SJSA1 (cell line): ENCODE measurements around the gene EGFL7.

- RAMPAGE, long total RNA: no peak
Measured at GRCh38 chr9:135992505-135993500, 31.6 kb upstream of the UBAC1 start.

DNA sequence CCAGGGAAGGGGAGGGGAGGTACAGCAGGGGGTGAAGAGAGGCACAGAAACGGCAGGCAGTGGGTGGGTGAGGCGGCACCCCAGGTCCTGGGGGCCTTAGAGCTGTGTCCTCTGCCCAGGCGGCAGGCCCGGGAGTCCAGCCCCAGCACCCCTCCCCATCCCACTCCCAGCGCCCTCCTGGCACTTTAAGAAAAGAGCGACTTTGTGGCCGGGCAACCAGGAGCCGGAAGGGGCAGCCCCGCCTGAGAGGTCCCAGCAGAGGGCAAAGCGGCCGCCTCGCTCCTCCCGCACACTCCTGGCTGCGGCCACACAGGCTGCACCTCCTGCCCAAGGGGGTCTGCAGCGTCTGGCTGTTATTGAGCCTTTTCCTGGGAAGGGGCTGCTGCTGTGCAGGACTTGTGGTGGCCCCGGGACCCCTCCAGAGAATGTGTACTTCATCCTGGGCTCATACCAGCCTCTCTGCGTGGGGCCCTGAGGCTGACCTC, 42.6 kb downstream of the NACC2 start:
- RAMPAGE, long total RNA: no peak

DNA sequence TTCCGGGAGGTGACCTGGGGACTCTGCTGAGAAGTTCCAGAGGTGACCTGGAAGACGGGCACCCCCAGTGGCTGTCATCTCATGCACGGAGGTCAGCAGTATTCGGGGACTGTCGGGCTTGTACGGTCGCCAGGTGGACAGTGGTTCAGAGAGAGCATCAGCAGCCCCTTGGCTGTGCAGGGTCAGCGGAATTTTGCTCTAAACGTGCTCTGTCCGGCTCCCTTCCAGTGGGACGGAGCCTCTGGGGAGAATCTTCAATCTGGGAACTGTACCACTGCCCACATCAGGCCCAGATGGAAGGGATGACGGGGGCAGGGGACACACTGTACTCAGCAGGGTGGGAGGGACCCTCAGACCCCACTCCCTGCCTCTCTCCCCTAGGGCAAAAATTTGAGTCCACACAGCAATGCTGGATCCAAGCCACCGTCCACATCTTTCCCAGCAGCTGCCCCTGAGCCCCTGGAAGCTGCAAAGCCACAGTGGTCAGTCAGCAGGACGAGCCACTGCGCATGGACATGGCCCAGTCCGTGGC, 7.0 kb downstream of the NACC2 start:
- RAMPAGE, long total RNA: no peak

- RAMPAGE, long total RNA: no peak
Measured at GRCh38 chr9:136090754-136091343, 4.2 kb downstream of the NACC2 start.

DNA sequence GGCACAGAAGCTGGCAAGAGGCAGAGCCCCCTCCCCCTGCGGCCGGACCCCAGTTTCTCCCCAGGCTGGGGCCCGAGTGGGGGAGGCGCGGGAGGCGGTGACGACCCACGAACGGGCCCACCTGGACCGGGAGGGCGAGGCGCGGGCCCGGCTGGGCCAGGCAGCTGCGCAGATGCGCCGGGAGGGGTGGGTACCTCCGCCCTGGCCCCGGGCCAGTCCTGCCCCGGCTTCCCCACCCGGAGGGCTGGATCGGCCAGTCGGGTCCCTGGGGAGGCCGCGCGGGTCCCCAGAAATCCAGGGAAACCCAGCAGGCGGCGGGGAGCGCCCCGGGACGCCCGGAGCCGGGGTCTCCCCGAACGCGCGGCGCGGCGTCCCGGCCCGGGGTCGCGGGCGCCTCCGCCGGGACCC, 534 bp downstream of the NACC2 start:
- RAMPAGE, long total RNA: no peak

DNA sequence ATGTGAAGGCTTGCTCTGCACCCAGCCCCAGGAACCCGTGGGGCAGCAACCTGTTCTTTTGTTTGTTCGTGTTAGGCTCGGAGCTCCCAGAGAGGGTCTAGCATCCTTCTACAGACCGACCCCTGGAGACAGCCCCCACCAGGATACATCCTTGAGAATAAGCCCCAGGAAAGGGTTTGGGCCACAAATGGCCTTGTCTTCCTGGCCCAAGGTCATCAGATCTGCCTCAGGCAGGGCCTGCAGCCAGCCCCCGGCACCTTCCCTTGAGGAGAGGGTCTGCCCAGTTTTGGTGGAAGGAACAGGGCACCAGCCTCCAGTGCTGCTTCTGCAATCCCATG, 11.5 kb upstream of the NACC2 start:
- RAMPAGE, long total RNA: no peak

DNA sequence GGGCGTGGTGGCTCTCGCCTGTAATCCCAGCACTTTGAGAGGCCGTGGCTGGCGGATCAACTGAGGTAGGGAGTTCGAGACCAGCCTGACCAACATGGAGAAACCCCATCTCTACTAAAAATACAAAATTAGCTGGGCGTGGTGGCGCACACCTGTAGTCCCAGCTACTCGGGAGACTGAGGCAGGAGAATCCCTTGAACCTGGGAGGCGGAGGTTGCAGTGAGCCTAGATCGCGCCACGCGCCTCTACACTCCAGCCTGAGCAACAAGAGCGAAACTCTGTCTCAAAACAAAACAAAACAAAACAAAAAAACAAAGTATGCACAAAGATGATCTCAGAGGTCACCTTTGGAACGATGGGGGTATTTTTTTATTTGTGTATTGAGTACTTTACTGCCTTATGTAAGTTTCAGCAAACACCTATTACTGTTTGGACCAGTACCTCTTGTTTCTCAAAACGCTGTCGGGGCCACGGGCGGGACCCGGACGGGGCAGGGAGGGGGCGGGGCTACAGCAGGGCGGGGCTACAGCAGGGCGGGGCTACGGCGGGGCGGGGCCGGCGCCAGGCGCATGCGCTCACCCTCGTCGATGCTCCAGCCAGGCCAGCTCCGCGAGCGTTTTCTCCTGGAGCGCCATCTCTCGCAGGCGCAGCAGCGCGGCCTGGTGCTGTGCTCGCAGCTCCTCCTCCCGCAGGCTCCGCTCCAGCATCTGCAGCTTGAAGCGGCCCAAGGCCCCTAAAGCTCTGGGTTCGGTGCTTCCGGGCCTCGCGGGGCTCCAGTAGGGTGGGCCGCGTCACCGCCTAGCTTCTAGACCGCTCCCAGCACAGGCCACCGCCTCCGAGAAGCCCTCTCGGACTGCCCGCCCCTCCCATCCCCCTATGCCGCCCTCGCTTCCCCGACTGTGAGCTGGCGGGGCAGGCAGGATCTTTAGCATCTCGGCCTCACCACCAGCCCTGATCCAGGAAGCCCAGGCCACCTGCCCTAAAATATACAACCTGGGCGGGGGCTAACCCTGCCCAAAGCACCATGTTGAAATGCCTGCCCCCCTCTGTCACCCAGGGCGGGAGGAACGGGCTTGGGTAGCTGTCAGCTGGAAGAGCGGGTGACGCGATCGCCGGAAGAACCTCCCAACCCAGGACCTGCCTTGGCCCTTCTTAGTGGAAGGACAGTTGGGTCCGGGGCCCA, 21.6 kb upstream of the QSOX2 start:
- RAMPAGE, long total RNA: no peak

- RAMPAGE, long total RNA: no peak
Measured at GRCh38 chr9:136331234-136331789, 4.0 kb downstream of the GPSM1 start.

- RAMPAGE, long total RNA: no peak
Measured at GRCh38 chr9:136342724-136343679, 15.7 kb downstream of the GPSM1 start.

GRCh38 chr9:136358156-136358781, 5.3 kb downstream of the DNLZ start:
- RAMPAGE, long total RNA: no peak

GRCh38 chr9:136474901-136475586, 7.8 kb downstream of the SEC16A start:
- RAMPAGE, long total RNA: no peak

GRCh38 chr9:136483674-136484136, 865 bp upstream of the SEC16A start:
- RAMPAGE, long total RNA: no peak

GRCh38 chr9:136495215-136496419, 12.8 kb upstream of the SEC16A start:
- RAMPAGE, long total RNA: no peak

DNA sequence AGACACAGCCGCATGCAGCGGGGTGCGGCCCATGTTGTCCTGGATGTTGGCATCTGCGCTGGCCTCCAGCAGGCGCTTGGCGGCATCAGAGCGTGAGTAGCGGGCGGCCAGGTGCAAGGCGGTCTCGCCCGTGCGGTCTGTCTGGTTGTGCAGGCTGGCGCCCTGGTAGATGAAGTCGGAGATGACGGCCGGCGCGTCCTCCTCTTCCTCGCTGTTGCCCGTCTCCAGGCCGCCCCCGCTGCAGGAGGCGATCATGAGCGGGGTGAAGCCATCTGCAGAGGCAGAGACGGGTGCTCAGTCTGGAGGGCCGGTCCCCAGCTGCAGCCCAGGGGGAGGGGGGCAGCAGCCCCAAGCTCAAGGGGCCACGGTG, 17.7 kb upstream of the SEC16A start:
- RAMPAGE, long total RNA: no peak

GRCh38 chr9:136564357-136565181, 18.7 kb upstream of the NOTCH1 start:
- RAMPAGE, long total RNA: no peak

- RAMPAGE, long total RNA: no peak
Measured at GRCh38 chr9:136655458-136656527, 6.9 kb upstream of the EGFL7 start.

DNA sequence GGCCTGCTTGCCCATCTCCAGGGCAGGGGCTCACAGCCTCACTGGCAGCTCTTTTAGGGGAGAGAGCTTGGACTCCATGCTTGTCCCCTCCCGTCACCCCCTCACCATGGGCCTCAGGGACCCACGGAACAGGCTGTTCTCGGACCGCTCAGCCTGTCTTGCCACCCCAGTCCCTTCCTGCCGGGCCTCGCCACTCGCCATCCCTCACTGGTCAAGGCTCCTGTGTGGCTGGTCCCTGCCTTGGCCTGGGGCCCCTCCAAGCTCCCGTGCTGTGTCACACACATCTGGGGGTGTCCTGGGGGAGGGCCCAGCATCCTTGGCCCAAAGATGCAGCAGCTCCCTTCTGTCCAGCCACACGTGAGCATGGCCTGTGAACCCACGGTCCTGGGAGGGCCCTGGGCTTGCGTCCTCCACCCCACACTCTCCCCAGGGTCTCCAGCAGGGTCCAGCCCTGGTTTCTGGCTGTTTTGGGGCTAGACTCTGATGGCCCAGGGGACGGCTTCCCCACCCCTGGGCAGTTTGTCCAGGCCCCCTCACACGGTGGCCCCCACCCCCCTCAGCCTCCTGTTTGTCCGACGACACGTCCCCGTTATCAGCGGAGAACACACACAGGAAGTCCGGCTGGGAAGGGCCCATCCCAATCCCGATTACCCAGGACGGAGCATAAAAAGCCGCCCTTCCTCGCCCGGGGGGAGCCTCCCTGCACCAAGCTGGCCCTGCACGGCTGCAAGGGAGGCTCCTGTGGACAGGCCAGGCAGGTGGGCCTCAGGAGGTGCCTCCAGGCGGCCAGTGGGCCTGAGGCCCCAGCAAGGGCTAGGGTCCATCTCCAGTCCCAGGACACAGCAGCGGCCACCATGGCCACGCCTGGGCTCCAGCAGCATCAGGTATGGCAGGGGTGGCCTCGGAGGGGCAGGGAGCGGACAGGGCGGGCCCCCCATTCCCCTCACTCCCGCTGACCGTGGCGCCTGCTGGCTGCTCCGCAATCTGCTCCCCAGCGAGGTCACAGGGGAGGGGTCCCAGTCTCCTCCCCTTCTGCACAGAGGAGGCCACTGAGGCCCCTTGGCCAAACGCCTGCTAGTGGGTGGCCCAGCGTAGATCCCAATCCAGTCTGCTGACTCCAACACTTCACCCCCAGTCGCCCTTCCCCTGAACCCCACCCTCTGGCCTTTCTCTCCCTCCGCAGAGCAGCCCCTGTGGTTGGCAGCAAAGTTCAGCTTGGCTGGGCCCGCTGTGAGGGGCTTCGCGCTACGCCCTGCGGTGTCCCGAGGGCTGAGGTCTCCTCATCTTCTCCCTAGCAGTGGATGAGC, at the start of gene EGFL7:
EGFL7 (plus strand) TSS at position 692 of the 1,307 bp plus-strand sequence.
- RAMPAGE, long total RNA: no peak

DNA sequence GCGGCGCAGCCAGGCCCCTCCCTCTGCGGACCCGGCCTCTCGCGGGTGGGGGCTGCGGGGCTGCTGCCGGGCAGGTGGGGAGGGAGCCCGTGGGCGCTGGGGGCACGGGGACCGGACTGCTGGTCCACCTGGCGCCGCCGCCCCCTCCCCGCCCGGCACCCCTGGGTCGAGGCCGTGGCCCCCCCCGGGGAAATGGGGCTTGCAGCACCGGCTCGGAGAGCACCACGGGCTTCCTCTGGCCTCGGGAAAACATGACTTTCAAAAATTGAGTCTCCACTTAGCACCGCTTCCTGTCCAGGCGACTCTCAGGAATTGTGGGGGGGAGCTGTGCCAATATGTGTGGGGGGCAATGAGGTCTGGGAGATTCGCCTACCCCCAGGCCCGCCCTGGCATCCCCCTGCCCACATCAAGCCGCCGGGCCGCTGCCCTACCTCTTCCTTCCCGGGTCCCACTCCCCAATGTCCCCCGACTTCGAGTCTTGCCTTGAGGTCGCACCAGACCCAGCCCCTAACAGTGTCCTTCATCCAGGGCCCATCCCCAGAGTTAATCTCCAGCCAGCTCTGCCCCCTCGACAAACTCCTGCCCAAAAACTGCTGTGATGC, 3.7 kb downstream of the EGFL7 start:
- RAMPAGE, long total RNA: no peak

DNA sequence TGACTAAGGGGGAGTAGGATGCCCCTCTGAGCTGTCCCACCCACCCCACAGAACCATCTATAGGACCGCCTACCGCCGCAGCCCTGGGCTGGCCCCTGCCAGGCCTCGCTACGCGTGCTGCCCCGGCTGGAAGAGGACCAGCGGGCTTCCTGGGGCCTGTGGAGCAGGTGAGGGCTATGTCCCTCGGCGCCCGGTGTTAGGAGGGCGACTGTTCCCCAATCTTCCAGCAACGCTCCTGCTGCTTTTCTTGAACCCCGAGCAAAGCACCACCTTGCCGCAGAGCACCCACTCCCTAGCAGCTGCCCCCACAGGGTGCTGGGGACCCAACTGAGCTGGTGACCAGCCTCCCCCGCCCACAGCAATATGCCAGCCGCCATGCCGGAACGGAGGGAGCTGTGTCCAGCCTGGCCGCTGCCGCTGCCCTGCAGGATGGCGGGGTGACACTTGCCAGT, 6.9 kb downstream of the EGFL7 start:
- RAMPAGE, long total RNA: no peak

DNA sequence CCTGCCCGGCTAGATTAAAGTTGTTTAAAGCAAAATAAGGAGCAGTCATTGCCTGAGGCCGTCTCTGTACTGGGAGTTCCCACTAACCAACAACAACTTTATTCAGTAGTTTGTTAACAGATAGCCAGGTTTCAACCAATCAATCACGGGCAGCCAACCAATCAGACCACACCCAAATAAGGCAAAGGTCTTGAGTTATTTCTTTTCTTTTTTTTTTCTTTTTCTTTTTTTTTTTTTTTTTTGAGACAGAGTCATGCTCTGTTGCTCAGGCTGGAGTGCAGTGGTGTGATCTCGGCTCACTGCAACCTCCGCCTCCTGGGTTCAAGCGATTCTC, 7.6 kb upstream of the DIPK1B start:
- RAMPAGE, long total RNA: no peak